ENCODE measurements around a stretch of chr2.

GRCh38 chr2:20780838-20781273 lies 42.0 kb downstream of the LDAH start:
- PRO-cap = no peak

- PRO-cap = no peak
Observed at GRCh38 chr2:21002470-21003569, 41.1 kb downstream of the APOB start.

GRCh38 chr2:21004151-21004705 lies 39.6 kb downstream of the APOB start:
- PRO-cap = no peak

GRCh38 chr2:21042748-21043494 lies 952 bp downstream of the APOB start:
- PRO-cap = no peak

DNA sequence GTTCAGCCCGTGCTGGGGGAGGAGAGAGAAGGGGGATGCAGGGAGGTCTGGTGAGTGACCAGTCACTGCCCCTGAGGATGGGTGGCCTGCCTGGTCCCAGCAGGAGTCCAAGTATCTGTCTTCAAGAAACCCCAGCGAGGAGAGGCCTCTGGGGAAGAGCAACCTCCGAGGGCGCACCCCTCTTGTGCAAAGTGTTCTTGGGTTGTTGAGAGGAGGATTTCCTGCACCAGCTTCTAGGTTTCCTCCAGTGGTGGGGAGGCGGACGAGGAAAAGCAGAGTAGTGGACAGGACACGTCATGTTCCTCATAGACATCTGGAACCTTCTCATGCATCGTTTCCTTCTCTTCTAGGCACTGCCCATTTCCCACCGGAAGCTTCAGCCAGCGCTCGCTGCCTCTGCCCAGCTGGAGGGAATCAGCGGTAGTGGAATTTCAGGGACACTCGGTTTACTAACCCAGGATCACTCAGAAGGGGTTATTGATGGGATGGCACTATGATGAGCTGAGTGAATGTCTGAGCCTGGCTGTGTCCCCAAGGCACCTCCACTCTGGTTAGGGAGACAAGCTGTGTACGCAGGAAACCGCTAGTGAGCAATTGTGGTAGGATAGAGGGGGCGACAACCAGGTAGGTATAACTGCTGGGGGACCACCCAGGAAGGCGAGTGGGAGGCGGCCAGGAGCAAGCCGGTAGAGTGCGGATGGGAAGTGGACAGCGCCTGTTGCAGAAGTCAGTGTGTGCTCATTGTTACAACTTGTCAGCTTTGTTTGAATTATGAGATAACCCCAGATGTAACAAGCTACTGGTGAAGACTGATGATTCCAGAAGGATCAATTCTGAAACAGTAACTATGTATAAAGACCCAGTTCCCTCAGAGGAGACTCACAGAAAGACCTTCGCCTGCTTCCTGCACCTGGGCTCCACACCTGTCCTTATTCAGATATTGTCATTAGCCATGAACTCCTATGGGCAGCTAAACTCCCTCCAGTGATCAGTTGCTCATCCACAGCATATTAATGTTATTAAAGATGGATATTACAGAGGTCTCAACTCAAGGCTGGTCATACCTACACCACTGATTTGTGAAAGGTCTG lies 1.0 kb upstream of the APOB start:
- PRO-cap = no peak

GRCh38 chr2:22037328-22037773 lies 913.6 kb downstream of the TDRD15 start:
- PRO-cap = no peak

DNA sequence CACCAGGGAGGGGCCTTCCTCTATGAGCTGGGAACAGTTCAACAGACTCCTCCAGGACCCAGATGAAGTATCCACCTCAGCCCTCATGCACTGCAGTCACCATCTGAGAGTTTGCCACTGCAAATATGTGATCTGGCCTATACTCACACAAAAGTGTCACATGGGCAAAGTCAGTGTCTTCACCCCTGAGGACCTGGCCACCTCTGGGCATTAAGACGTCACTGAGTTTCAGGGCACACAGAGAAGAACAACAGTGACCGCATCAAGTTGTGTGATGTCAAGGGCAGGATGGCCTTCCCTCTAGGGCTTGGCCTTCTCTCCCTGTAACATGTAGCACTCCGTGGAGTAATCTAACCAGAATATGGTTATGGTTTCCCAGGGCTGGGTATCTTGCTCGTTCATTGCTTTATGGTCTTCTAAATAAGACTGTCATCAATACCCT lies 136.8 kb upstream of the KLHL29 start:
- PRO-cap = no peak

DNA sequence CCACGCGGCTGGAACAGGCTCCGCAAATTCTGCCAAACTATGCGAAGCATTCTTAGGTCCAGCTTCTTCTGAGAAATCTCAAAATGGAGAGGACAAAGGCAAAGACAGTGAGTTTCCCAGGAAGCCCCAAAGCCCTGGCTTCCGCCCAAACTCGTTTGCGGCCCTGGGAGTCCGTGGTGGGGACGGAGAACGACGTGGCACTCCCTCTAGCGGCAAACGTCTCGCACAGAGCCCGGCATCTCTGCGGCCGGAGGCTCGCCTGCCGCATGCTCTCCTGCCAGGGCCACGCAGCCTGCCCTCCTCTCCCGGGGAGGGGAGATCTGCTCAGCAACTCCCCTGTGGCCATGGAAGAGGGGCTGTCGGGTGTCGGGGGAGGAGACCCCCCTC lies 33.5 kb upstream of the KLHL29 start:
- PRO-cap = no peak

DNA sequence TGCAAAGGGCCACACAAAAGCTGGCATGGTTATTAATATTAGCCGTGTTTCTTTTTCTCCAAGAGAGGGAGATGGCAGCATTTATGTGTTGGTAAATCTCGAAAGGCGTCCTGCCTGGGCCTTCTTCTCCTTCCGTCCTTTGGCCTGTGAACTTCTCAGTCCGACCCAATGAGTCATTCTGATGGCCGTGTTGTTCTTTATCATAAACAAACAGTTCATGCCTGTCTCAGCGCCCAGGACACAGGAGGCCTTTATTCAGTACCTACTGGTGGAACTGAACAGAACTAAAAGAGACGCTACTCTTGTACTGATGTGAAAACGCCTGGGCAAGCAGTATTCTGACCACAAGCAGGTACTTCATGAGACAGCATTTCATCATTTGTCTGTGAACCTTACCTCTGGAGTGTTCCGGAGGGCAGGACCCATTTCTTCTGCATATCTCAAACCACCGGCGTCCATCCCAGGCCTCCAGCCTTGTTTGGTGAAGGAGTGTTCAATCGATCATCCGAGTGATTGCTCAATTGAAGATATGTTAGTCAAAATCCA lies 25.0 kb upstream of the KLHL29 start:
- PRO-cap = no peak

DNA sequence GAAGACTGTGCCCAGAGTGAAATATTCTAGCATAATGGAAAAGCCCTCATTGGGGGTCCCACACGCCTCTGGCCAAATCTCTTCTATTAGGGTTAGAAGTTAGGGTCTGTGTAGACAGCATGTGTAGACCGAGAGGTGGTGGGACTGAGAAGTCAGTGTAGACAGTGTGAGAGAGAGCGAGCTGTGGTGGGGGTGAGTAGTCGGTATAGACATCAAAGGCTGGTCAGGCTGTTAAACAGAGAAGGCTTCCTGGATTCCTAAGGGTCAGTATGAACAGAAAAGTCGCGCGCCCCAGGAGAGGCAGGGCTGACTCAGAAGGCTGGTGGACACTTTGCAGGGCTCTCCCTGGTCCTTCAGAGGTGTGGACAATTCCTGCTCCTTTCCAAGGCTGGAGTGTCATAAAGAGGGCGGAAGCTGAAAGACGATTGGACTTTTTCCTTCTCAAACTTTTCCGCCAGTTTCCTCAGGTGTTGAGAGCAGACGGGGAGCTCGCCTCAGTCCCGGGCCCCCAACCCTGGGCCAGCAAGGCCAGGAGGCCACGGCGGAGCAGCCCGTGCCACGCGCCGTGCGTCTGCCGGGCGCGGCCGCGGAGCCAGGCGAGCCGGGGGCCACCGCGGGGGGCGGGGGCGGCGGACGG lies 541 bp upstream of the KLHL29 start:
- PRO-cap = unidirectional peak, plus-strand start at position 466 of the sequence

- PRO-cap = no peak
Observed at GRCh38 chr2:23467363-23467700, 82.4 kb downstream of the KLHL29 start.

DNA sequence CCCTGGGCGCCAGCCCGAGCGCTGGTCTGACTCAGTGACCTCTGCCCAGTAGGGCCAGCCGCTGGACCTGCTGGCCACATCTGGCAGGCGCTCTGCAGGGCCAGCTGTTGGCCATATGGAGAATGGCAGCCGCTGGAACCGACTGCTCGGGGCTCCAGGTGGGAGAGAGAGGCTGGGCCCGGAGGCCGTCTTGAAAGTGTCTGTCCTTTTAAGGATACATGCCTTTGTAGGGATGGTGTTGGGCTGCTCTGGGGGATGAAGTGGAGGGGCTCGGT lies 178.9 kb downstream of the KLHL29 start:
- PRO-cap = no peak

DNA sequence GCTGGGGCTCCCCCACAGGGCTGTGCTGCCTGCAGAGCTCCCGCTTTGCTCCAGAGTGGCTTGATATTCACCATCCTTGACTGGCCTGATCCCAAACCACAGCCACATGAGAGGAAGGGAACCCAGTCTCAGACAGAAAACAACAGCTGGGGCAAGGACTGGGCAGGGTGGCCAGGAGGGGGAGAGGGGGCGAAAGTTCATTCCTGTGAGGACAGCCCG lies 179.1 kb downstream of the KLHL29 start:
- PRO-cap = no peak

DNA sequence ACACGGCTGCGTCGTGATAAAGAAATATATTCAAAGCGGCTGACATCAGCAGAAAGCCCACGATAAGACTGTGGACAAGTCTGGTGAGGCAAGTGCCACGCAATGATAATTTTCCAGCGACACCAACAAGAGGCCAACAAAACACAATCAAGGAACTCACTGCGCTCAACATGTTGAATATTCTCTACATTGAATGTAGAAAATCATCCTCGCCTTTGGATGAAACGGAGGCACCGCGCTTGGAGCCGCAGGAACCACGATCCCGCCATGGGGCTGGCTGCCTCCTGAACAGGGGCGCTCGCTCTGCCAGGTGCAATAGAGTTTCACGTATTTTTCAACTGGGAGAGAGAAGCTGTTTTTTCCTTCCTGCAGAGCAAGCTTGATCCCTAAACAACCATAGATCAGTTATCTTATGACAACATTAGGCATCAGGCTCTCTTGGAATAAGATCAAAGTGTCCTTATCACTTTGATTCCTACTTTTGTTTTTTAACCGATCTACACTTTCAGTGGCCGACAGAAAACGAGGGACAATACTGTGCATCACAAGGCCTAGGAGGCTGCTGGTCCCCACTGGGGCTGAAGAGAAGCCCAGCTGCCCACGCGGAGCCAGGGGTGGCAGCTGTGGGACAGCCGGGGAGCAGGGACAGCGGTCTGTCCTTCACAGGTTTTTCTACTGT lies 220.2 kb downstream of the ATAD2B start:
- PRO-cap = no peak

DNA sequence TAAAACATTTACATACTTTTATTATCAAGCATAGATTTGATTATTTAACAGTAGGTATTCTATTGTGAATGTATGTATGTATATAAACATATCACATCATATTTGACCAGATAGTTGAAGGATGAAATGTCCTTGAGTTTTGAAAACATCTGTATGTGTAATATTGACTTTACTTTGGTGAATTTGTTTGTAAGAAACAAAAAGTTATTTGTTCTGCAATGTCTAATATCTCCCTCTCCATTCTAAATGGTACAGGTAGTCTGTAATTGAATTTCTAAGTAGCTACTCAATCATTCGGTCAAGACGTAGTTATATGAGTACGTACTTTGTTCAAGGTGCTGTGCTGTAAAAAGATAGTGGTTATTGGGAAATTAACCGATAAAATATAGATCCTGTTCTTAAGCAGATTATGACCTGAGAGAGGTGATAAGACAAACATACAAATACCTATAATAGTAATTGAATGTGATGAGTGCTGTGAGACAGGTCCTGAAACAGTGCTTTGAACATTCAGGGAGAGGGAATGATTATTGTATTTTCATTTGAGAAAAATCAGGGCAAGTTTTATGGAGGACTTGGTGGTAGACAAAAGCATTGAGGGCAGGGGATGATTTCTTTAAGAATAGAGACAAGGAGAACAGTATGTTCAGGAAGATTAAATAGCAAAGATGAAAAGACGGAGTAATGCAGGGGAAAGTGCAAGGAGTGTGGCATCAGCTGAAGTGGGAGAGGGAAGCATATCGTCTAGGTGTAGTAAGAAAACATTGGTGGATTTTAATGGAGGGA lies 7.1 kb downstream of the NCOA1 start:
- PRO-cap = no peak

GRCh38 chr2:24512410-24512648 lies 21.3 kb downstream of the NCOA1 start:
- PRO-cap = no peak

- PRO-cap = no peak
Observed at GRCh38 chr2:24665488-24665940, 127.7 kb downstream of the PTRHD1 start.

DNA sequence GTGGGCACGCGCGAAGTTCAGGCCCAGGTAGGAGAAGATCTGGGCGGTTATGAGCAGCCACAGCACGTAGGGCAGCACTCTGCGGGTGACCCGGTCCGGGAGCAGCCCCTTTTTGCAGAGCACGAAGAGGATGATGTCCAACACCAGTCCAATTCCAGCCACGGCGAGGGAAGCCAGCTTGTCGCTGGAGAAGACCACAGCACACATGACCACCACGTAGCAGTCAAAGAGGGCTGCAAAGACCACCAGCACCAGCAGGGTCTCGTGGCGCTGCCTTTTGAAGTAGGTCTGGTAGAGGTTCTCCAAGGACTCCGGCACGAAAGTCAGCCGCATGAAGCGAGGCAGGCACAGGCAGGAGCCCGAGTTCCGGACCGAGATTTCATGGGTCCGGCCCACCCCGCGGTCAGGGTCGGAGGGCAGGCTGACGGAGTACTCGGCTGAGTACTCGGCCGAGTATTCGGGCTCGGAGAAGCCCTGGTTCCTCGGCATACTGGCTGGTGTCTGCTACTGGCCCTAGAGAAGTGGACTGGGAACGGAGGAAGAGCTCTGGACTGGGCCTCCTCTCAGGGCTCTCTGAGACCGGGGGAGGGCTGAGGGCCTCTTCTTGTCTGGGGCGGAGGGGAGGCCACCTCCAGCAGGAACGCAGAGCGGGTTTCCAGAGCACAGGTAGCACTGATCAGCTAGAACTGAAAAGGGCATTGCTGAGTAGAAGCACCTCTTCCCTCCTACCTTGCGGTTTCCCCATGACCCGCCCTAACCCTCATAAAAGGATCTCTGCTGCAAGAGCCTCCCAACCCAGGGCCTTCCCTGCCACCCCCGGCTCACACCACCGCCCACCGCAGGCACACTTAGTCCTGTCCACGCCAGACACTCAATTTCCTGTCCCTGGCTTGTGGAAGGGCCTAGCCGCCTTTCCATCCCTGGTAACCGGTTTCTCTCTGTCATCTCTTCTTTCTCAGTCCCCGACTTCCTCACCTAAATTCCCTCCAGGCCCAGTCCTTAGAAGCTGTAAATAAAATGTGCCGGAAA lies 1.2 kb downstream of the ADCY3 start:
- PRO-cap = no peak

DNA sequence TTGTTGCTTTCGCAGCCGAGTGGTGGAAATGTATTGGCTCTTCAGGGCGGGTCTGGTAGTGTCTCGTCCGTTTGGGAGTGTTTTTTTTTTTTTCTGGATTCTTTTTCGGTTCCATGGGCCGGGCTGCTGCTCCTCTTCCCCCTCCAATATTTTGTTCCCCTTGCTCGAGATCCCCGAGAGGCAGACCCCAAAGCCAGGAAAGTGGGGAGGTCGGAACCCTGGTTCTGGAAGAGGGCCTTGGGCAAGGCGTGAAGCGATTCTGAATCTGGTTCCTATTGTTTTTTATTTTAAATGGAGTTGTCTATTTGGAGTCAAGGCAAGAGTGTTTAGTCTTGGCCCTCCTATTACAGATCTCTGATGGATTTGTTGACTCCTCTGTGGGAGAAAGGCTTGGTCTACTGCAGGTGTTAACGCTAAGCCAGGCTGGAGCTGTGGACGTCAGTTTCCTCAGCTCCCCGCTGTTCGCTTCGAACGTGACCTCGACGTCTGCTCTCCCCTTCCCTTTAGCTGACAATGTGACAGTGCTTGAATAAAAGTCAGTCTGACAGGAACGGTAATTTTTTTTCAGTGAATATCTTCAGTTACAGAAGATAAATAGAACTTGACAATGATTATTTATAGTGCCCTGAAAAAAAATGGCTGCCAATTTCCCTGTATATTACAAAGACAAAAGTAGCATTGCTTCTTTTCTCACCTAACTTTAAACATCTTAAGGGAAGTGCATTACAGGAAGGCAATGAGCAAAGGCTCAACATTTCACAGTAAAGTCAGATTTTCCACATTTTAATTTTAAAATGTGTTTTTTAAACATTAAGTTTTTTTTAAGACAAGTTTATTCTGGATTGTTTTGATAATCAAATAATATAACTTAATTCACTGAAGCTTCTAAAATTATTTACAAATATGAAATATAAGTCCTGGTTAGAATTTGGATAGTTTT lies 791 bp upstream of the DNAJC27 start:
- PRO-cap = unidirectional peak, minus-strand start at position 505 of the sequence

- PRO-cap = no peak
Observed at GRCh38 chr2:24984795-24985453, 13.2 kb upstream of the DNAJC27 start.

Measured in left colon (tissue), 1 donor.